Smooth muscle cell (in vitro differentiated cells): Measurements from ENCODE around the gene MPP7.

DNA sequence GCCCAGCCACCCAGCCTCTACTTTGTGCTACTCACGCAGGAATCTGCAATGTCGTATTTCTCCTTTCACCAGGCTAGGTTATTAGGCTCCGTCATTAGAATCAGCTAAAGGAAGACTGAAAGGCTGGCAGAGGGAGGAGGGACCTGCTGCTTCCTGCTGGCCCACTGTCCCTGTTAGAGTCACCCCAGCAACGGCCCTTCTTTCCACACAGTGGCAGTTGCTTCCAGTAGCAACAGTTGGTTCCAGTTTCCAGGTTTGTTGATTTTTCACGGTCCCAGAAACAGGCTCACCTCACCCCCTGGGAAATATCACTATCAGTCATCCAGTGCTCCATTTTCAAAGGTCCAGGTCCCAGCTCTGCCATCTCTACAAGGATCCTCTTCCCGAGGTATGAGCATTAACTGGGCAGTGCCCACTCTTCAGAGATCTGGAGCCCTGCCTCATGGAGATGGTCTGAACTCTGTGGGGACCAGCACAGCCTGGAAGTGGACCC, 15.9 kb downstream of the ODAD2 start:
- RAMPAGE, long total RNA = no peak

GRCh38 chr10:27997868-27998324, 983 bp downstream of the ODAD2 start:
- RAMPAGE, long total RNA = no peak

- RAMPAGE, long total RNA = no peak
These were observed at the start of gene MPP7 for GRCh38 chr10:28302389-28303479. TSS of gene MPP7 (minus strand) at chr10:28303064.

- RAMPAGE, long total RNA = no peak
These were observed 24.6 kb upstream of the MPP7 start for GRCh38 chr10:28327453-28327954.

- RAMPAGE, long total RNA = no peak
These were observed 76.0 kb upstream of the MPP7 start for GRCh38 chr10:28378999-28379198.

DNA sequence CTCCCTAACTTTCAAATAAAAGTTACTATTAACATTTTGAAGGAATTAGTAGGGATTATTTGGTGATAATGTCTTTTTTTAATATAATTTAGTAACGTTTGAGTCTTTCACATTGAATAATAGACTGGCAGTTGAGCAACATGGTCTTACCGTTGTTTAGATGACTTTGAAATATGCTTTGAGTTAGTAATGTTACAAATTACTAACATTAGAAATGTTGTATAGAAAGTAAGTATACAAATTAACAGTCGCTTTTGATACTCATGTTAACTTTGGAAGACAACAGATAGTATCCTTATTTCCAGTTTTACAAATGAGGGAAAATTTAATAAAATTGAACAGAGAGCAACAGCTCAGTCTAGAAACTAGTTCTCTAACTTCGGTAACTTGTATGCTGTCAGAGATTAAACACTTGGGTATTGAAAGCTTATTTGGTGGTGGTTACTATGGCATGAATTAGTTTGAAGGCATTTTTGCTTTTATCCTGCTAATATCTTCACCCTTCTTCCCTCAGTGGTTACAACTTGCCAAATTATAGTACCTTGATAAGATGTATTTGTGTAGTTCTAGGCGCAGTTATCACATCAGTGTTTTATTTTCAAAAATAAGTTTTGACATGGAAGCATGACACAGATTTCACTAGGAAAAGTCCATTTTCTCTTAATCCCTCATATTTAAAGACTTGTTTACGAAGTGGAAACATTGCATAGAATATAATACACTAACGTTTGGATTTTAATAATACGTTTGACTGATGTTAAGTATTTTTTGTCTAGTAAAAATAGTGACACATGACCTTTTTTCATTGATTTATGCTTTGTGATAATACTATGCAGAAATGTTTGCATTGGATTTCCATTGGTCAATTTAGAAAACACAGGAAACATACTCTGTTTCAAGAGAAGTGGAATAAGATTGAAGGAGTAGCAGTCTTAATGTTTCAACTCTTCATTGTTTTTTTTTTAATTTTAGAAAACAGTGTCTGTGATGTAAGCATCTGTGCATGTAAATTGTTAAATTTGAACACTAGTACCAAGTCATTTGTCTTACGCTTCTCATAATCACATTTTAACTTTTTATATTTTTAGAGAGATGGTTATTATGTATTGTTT, 7.4 kb downstream of the WAC start:
- RAMPAGE, long total RNA = no peak

GRCh38 chr10:29106103-29106689, 182.7 kb upstream of the LYZL1 start:
- RAMPAGE, long total RNA = no peak

GRCh38 chr10:29446366-29447157, 157.7 kb downstream of the LYZL1 start:
- RAMPAGE, long total RNA = no peak

DNA sequence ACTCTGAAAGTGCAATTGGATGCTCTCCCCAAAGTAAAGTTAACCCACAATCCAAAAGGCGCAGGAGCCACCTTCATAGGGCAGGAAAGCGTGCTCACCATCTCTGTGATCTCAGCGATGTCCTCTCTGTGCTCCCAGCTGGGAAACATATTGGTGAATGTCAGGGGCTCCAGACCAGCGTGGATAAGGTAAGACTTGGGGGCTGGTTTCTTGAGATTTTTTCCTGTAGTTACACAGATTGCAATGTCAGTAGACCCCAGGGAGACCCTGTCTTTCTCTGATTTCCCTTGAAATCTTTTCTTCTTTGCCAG, 172.6 kb downstream of the SVIL start:
- RAMPAGE, long total RNA = no peak

DNA sequence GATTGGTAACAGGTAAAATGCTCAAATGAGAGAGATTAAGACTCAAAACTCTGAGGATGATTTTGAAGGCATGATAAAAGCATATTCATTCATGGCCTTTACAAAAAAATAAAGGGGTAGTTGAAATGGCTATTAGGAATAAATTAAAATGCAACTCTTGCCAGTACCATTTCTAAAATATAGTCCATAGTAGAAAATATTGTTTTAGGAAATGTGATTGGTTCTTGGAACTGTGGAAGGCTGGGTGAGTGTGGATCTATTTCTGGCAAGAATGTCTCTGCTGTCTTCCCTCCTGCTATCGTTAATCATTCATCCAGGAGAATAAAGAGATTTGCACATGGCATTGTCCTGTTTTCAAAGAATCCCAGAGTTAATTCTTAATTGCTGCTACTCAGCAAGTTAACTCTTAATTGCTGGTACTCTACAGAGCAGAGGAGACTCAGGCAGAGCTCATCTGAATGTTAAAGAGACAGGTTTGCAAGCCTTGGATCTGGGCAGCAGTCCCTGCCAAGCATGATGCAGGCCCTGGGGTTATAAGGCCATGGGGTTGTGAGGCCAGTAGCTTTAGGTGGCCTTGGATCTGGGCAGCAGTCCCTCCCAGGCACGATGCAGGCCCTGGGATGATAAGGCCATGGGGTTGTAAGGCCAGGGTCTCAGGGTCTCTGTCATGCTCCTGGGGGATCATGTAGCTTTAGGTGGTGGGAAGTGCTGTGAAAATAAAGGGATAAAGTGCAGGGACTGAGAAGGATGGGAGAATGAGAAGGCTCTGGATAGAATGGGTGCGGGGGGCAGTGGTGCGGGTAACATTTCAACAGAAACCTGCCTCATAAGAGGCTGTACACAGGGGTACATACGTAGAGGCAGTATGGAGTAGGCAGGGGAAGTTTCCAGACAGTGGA, 162.4 kb downstream of the SVIL start:
- RAMPAGE, long total RNA = no peak

GRCh38 chr10:29479351-29480439, 155.1 kb downstream of the SVIL start:
- RAMPAGE, long total RNA = no peak

GRCh38 chr10:29481545-29481909, 153.2 kb downstream of the SVIL start:
- RAMPAGE, long total RNA = no peak

- RAMPAGE, long total RNA = no peak
These were observed 1.4 kb upstream of the SVIL start for GRCh38 chr10:29636093-29636728.

GRCh38 chr10:29651278-29652257, 16.8 kb upstream of the SVIL start:
- RAMPAGE, long total RNA = no peak

GRCh38 chr10:29734516-29735573, 100.1 kb upstream of the SVIL start:
- RAMPAGE, long total RNA = no peak

DNA sequence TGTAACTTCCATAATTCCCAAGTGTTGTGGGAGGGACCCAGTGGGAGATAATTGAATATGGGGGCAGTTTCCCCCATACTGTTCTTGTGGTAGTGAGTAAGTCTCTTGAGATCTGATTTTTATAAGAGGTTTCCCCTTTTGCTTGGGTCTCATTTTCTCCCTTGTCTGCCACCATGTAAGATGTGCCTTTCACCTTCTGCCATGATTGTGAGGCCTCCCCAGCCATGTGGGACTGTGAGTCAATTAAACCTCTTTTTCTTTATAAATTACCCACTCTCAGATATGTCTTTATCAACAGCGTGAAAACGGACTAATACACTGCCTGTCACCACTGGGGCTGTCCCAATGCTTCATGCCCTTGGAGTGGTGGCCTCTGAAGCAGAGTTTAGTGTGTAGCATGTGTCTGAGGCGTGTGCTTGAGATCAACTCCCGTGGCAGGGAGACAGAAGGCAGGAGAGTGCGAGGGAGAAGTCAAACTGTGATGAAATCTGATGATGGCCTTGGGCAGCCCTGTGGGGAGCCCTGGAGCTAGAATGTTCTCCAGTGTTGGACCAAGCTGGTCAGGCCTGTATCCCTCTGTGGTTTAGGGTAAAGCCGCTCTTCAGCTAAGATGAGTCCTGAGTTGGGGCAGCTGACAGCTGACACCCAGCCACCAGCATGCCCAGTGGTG, 170.2 kb upstream of the SVIL start:
- RAMPAGE, long total RNA = no peak

DNA sequence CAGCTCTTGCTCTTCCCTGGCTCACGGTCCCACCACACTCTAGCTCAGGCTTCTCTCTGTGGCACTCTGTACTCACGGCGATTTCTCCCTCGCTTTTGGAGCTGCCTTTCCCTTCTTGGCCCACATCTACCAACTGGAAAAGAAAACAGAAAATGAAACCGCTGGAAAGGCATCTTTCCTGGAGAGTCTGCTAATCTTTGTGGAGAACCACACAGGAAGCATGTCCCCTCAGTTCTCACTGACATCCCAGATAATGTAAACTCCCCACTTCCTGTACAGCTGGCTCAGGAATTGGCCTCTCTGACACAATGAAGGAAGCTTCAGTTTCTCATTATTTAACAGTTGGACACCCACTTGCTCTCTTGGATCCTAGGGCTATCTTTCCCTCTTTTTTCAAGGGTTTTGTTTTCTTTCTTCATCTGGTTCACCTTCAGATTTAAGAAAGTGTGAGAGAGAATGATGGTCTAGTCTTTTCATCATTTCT, 209.8 kb downstream of the JCAD start:
- RAMPAGE, long total RNA = no peak

DNA sequence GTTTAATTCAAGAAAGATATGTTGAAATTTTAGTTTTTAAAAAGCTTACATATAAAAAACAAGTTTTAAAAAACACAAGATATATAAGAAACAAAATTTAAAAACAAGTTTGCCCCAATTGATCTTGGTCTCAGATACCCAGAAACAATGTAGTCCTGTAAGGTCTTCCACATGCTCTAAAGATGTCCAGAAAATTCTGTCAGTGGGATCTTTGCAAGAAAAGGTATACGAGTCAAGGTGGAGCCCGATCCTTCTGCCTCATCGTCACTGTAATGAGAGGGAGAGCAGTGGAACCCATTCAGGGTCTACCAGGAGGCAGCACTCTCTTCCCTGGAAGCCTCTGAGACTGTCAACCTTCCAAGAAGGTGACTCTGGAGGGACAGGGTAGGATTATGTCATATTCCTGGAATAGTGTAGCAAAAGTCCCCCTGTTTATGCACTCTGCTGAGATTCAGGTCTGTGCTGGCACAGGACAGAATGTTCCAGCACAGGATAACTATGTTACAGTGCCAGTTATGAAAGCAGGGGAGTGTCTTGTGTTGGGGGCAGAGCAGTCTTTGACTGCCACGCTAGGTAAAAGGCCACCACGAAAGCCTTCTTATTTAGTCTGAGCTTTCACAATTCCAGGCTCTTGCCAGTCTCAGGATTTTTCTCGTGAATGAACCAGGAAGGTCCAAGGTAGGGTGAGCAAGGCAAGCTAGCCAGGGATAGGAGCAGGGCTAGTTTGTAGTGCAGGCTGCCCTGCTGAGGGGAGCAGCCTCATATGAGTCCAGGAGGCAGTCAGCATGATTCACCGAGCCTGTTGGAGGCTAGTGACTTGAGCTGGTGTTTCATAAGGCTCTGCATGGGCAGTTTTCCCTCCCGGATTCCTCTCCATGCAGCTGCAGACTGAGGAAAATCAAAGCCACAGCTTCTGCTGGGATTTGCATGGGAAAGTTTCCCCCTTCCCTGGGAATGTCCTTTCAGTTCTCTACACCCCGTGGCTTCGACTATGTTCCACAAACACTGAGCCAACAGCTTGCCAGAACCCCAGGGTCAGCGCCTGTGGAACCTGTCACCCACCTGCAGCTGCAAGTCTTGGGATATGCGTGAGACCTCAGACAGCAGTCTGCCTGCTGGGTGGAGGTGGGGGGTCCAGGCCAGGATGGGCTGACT, 112.5 kb downstream of the JCAD start:
- RAMPAGE, long total RNA = no peak

DNA sequence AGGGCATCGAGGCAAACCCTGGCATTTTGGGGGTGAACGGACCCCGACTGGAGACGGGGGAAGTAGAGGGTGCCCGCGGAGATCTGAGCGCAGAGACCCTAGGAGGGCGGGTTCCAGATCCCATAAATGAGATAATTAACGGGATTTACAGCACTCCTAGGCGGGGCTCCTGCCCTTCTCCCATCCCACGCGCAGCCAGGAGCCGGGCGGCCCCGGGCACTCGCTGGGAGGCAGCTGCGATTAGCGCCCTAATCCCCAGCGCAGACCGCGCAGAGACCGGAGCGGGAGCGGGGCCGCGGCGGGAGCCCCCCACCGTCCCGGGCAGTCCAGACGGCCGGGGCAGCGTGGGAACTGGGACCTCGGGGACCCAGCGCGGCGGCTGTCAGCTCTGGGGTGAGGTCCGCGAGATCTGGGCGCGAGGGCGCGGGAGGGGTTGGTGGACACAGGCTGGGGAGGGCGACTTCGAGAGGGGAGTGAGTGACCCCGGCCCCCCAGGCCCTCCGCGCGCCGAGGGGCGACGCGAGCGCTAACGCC, 685 bp downstream of the JCAD start:
- RAMPAGE, long total RNA = no peak

DNA sequence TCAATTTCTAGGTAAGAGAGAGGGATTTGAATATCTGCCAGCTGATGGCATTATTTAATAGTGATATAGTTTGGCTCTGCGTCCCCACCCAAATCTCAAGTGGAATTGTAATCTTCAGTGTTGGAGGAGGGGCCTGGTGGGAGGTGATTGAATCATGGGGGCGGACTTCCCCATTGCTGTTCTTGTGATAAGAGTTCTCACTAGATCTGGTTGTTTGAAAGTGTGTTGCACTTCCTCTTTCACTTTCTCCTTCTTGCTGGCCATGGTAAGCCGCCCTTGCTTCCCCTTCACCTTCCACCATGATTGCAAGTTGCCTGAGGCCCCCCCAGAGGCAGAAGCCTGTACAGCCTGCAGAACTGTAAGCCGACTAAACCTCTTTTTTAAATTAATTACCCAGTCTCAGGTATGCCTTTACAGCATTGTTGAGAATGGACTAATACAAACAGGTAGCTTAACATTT, 101.4 kb downstream of the MTPAP start:
- RAMPAGE, long total RNA = no peak